Renal cortical epithelial cell (primary cell): ENCODE results near the genes PIWIL4 and AMOTL1.

- RRBS, result no CpG with 5 or more reads among the region's 1 CpG
These were observed 5.6 kb downstream of the C11orf54 start for GRCh38 chr11:93747072-93747528.

DNA sequence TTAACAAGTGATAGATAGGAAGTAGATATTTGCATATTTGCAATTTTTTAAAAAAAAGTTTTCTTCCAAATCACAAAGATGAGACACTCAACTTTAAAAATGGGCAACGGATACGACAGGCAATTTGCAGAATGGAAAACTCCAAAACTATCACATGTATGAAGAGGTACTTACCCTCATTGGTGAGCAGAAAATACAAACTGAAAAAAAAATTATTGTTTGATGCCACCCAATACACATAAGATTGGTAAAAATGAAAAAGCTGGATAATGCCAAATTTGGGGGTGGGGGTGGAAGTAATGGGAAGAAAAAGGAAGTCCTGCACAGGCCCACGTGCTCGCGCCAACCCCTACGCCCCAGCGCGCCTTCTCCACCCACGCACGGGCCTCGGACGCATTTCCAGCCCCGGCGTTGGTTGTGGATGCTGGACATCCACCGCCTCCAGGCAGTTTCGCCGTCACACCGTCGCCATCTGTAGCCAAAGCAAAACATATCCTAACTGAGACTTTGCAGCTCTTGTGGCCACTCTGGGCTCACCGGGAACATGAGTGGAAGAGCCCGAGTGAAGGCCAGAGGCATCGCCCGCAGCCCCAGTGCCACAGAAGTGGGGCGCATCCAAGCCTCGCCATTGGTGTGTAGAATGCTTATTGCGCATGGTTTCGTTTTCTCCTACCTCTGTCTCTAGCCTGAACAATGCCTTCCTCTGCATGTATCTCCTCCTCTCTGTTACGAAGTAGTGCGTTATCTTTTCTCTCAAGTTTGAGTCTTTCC is at the start of gene PIWIL4:
Gene PIWIL4, plus strand, starts transcription at position 394 of the 771 bp plus-strand sequence.
- RRBS, result no CpG with 5 or more reads among the region's 29 CpGs

DNA sequence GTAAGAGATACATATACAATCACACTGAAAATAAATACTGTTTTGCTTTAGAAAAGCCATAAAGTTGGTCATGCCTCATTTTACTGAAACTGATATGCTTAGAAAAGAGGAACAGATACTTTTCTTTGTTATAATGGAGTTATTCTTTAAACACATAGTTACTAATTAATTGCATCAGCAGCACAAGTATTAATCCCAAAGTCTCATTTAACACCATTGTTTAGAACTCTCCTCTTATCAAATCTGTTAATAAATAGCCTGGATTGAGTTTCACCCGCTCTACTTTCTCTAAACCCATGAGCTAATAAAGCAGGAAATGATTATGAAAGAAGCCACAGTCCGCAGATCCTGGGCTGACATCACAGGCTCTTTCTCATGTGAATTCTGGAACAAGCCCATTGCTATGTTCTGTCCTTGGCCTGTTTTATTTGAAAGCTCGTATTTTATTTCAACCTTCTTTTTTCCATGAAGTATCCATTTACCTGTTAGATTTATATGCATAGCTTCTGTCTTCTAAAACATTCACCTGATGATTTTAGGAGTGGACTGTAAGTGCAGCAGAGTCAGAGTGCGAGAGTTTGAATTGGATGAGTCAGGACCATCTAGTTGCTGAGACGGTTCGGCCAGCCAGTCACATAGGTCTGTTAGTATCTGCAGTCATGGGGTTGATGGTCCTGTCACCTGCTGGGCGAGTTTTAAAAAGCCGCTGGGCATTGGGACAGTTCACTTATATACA is 35.6 kb downstream of the PIWIL4 start:
- RRBS, result no CpG with 5 or more reads among the region's 8 CpGs

DNA sequence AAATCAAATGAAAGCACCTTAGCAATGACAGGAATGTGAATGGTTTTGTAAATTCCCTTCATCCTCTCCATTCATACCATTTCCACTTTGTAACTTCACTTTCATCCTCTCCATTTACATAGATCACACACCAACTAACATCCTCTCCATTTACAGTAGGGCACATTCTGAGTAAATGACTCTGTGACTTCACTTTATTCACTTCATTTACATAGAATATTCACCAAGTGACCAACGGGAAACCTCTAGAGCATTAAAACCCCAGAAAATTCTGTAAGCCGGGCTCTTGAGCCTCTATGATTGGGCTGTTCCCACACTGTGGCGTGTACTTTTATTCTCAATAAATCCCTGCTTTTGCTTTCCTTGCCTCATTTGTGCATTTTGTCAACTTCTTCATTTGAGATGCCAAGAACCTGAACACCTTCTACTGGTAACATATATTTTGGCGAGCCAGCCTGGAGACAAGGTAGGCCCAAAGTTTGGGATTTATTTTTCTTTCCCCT is 83.0 kb downstream of the PIWIL4 start:
- RRBS, result no CpG with 5 or more reads among the region's 4 CpGs

- RRBS, result 2% methylated on average over 31 of the region's 66 CpGs
These were observed at the start of gene AMOTL1 for GRCh38 chr11:94767569-94768671. Gene AMOTL1, plus strand, starts transcription at chr11:94768356.

- RRBS, result no CpG with 5 or more reads among the region's 2 CpGs
These were observed 79.3 kb downstream of the AMOTL1 start for GRCh38 chr11:94847406-94847843.

- RRBS, result no CpG with 5 or more reads among the region's 2 CpGs
These were observed 9.8 kb downstream of the SRSF8 start for GRCh38 chr11:95076518-95076997.

DNA sequence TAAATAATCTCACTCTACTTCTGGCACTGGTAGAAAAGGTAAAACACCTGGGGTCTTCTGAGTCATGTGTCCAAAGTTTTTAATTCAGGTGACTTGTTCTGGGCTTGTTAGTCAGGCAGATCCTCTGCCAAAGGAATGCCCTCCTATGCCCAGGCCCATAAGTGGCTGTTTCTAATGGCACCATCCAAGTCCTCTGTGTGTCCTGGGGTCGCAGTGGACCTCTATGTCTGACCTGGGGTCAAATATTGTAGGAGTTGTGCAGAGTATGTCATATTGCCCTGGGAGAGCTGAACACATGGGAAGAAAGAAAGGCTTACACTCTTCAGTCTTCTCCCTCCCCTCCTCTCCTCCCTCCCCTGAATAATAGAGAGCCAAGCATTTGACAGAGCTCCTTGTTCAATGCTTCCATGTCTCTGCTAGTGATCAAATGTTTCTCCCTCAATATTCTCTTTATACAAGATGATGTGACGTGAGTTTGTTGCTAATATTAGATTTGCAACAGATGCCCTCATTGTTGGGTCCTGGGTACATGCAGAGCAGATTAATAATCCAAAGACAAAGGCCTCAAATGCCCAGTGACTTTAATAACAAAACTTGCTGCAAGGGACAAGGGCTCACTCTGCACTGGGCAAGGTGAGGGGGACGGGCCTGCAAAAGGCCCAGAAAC is 7.2 kb upstream of the ENDOD1 start:
- RRBS, result no CpG with 5 or more reads among the region's 3 CpGs

DNA sequence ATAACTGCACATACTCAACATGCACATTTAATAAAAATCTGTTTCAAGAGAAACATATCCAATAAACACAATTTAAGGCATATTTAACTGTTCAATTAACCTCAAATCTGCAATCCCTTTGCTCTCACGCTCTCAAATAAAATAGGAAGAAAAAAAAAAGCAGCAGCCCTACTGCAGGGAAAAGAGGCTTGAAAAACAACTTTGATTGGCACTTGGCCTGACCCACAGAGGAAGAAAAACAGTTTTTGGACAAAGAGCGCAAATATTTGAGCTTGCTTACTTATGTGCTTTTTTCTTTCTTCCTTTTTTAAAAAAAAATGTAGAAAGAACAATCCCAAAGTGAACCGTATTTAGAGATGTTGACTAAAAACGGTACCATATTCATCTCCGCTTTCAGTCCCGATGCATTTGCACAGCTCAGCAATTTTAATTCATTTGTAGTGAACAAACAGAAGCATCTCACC is 1.6 kb downstream of the SESN3 start:
- RRBS, result no CpG with 5 or more reads among the region's 6 CpGs

DNA sequence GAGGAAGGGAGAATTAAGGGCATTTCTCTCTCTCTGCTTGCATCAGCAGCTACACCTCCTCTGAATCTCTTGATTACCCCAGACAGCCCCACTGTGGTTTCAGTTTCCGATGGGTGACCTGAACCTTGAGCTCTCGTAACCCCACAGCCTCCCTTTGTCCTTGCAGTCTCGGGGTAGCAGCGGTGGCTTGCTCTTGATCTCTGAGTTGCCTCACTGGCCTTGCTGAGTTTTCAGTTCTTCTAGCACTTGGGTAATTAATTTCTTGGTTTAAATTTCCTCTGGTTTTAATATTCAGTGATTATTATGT is 212.5 kb upstream of the SESN3 start:
- RRBS, result no CpG with 5 or more reads among the region's 4 CpGs

GRCh38 chr11:95590060-95590423 is 199.5 kb downstream of the FAM76B start:
- RRBS, result no CpG with 5 or more reads among the region's 4 CpGs

DNA sequence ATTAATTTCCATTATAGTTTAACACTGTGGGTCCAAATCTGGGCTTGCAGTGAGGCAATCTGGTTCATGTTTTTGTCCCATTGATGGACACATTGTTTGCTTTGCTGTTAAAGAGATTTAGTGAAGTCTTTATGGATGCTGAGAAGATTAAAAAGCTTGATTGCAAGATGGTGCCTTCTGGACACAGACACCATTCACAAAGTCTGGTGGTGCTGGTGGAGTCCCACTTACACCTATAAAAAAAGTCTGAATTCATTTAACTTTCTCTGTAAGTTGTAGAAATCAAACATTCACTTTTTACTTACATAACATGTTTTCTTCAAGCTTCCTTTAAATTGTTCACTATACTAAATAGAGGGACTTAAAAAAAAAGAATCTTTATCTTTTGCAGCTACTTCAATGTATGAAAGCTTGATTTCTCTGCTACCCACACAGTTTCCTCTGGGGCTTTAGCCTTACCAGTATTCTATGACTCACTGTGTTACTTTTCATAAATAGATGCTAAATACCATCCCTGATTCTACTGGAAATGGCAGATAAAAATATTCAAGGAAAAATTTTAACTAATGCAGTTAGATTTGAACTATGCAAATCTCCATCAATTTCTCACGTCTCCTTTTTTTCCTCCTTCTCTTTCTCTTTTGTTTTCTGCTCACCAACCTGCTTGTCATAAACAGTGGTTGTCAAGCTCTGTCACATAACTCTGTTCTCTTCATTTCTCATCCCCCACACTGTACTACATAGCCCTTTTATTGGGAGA is 89.8 kb downstream of the FAM76B start:
- RRBS, result no CpG with 5 or more reads among the region's 1 CpG

GRCh38 chr11:95922324-95922952 is 1.5 kb downstream of the MTMR2 start:
- RRBS, result no CpG with 5 or more reads among the region's 6 CpGs

DNA sequence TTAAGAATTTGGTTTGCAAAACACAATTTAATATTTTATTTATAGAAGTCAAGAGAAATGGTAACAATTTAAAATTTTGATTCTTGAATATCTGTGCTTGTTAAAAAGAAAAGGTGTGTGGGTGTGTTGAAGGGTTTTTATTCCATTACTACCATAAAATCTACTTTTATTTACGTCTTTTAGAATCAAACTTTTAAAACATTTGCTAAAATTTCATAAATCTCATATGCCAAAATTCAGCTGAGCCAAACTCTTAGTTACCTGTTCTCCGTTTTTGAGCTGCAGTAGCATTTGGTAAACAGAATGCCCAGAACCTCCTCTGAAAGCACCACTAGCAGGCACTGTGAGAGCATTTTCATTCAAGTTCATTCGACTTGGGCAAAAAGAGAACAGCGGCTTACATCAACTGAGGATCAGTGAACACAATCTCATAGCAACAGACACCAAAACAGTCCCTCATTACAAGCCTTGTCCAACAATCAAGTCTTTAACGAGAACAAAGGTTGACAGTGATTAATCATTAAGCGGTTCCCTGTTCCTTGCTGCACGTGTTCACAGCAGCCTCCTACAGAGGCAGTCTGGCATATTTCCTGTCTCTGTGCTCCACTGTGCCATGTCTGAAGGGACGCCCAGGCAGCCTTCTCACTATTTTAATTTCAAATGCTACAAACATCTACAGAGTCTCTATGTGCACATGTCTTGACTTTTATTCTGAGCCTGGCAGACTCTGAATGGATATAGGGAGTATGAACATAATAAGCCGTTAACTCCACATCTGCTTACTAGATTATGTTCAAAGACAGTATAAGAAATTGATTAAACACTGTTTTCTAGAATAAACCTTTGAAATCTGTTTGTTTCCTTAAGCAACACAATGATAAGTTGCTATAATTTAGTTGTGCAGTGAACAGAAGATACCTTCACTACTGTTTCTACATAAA is 88.2 kb upstream of the MTMR2 start:
- RRBS, result no CpG with 5 or more reads among the region's 9 CpGs

DNA sequence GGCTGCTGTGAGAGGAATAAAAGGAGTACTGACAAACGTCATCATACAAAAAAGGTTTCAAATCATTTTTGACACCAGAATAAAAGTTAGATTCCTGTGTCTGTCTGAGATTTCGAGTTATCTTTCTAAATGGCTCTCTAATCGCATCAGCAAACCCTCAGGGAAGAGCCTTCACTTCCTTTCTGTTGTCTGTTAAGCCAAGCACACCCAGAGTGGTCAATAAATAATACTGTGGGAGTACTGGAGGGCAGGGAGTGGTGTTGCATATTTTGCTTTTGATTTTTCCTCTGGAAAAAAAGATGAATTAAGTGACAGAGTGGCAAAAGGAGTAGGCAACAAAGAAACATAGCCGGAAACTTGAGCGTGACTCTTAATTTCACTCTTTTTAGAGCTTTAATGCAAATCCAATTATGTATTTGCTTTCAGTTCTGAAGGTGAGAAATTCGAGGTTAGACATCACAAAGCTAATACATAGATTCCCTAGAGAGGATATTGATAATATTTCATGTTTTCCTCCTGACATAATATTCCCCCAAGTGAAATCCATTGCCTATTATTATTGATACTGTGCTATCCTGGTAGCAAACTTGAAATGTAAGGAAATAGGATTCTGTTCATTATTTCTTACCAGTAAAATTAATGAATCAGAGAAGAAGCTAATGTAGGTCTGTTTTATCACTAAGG is 150.9 kb upstream of the MTMR2 start:
- RRBS, result no CpG with 5 or more reads among the region's 6 CpGs

DNA sequence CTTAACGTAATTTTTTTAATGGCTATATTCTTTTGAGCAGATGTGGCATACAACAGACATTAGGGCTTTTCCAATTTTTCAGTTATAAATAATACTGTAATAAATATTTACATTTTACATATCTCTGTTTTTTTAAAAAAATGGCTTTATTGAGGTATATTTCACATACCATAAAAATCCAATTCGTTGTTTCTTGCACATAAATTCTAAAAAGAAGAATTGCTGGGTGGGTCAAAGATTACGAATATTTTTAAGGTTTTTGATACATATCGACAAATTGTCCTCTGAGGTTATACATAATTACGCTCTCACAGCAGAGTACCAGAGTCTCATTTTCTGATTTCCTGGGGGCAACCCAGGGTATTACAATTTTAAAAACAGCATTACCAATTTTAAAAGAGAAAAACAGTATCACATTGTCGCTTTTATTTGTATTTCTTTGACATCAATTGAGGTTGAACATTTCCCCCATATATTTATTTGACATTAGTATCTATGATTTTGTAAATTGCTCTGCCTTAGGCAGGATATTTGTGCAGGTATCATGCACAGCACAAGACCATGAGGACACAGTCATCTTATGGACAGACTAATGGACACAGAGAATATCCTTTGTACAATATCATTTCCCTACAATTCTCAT is 177.5 kb downstream of the MAML2 start:
- RRBS, result no CpG with 5 or more reads among the region's 6 CpGs

- RRBS, result no CpG with 5 or more reads among the region's 4 CpGs
These were observed 135.4 kb downstream of the MAML2 start for GRCh38 chr11:96207392-96208150.

DNA sequence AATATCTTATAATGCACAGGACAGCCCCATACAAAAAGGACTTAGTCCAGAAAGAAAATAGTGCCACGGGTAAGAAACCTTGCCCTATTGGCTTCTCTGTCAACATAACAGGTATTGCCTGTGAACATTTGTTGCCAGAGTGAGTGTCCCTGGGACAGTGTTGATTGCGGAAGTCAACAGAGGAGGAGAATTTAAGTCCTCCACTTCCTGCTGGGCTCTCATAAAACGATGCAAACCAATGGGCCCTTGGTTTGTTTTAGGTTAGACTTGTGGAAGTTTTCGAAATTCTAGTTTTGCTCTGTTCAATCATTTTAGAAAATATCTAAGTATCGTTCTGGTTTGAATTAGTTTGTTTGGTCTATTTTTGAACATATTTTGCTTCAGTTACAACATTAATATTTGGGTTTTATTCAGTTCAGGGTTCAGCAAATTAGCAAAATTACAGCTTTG is 101.4 kb downstream of the MAML2 start:
- RRBS, result no CpG with 5 or more reads among the region's 5 CpGs

DNA sequence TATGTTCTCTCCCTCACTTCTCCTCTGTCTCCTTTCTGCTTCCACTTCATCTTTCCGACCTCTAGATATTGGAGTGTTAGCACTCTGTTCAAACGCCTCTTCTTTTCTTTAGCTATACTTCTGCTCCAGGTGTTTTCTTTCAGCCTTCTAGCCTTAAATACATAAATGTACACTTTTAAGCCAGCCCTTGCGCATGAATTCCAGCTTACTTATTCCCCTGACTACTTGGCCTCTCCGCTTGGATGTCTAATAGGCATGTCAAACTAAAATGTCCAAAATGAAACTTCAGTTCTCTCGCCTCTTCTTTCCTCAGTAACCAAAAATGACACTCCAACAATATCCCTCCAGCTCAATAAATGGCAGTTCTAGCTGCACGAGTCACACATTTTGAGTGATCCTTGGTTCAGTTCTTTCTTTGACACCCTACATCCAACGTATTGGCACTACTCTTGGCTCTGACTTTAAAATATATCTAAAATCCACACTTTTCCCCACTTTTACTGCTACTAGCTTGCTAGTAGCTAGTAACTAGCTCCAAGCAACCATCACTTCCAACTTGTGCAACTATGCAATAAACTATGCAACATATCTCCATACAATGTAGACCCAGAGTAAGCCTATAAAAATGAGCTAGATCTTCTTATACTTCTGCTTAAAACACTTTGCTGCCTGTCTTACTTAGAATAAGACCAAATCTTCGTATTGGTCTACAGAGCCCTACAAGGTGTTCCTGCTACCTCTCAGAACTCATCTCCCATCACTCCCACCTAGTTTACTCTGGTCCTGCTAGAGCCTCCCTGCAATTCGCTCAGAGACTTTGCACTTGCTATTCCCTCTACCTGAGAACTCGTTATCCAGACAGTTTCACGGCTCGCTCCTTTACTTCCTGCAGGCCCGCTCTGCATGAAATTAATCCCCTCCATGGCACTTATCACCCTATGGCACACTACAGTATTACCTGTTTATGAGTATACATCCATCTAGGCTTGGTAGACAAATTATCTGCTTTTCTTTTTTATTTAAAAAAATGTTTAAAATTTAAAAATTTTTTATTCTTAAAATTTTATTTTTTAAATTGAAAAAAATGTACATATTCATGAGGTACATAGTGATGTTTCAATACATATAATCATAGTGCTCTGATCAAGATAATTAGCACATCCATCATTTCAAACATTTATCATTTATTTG is 93.4 kb downstream of the MAML2 start:
- RRBS, result no CpG with 5 or more reads among the region's 13 CpGs

- RRBS, result no CpG with 5 or more reads among the region's 4 CpGs
These were observed 74.2 kb downstream of the MAML2 start for GRCh38 chr11:96268739-96269278.